ENCODE measurements around a stretch of chr16.

DNA sequence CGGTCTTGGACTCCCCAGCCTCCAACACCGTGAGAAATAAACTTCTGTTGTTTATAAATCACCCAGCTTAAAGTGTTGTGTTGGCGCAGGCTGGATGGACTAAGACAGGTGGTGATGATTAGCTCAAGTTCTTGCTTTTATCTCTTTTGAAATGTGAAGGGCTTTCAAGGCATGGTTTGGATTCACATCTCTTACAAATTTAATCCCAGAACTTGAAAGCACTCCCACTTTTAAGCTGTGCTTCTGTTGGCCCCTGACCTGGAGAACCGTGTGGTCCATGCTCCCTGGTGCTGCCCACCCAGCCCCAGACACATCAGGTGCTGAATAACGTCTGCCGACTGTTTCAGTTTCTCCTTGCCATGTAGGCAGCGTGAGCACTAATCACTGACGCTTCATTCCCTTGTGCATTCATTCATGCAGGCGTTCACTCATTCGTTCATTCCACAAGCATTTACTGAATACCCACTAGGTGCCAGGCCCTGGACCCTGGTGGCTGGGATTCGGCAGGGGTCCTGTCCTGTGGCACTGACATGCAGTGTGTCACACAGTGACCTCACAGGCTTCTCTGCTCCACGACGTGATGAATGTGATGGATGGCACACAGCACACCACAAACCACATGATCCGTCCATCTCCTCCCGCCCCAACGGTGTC is 8.8 kb downstream of the CIBAR2 start:
- PRO-cap = no peak
- RAMPAGE, long total RNA, 2 experiments = no peak in any of the 2 experiments

DNA sequence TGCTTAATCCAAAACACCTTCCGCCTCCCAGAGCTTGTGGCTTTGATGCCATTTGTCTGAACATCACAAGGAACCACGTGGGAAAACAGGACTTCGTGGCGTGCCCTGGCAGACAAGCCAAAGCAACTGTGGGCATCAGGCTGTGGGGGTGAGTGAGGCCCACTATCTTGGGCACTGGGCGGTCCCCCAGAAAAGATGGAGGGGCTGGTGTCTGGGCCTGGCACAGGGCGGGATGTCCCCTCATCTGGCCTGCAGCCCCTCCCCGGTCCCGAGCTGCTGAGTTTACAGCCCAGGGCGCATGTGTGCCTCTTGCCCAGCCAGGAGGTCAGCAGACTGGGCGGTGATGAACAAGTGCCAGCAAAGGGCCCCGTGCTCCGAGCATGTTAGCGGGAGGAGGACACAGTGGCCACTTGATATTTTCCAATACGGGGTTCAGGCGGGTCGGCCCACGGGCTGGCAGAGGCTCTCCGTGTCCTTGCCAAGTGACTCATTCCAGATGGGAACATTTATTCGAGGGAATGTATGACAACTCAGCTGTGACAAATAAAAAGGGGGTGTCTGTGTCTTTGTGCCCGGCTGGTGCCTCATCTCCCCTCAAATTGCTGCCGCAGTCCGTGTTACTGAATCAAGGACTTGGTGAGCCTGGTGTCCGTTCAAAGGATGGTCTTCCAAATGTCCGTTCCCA is 173.7 kb upstream of the CIBAR2 start:
- PRO-cap = no peak
- RAMPAGE, long total RNA, 2 experiments = no peak in any of the 2 experiments

- PRO-cap = no peak
- RAMPAGE, long total RNA, 2 experiments = no peak in any of the 2 experiments
Measured at GRCh38 chr16:85329257-85329855, 217.1 kb upstream of the CIBAR2 start.

- PRO-cap = no peak
- RAMPAGE, long total RNA, 2 experiments = no peak in any of the 2 experiments
Measured at GRCh38 chr16:85339168-85339416, 226.8 kb upstream of the CIBAR2 start.

GRCh38 chr16:85365008-85365795 is 247.9 kb upstream of the GSE1 start:
- PRO-cap = no peak
- RAMPAGE, long total RNA, 2 experiments = no peak in any of the 2 experiments

DNA sequence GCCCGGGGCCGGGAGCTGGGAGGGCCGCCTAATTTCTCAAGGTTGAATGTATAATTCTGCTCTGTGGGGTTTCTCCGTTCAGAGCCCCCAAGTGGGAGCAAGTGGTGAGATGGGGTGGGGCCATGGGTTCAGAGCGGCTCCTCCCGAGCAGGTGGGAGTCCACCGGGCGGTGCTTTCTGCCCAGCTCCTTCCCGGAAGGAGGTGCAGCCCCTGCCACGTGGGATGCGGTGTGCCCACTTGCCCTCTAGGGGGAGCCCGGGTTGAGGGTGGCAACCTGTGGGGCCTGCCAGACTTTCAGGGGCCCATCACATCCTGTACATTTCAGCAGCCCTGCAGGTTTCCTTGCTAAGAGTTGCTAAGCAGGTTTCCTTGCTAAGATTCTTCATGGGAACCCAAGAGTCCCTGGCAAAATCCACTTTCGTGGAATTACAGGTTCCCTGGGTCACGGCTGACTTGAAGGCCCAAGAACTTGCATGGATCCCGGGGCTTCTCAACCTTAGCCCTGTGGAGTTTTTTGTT is 196.8 kb upstream of the GSE1 start:
- PRO-cap = no peak
- RAMPAGE, long total RNA, 2 experiments = no peak in any of the 2 experiments

GRCh38 chr16:85480728-85481131 is 132.4 kb upstream of the GSE1 start:
- PRO-cap = no peak
- RAMPAGE, long total RNA, 2 experiments = no peak in any of the 2 experiments

- PRO-cap = unidirectional peak, plus-strand start at chr16:85515205; unidirectional peak, plus-strand start at chr16:85515245
- RAMPAGE, long total RNA, 2 experiments = no peak in any of the 2 experiments
Measured at GRCh38 chr16:85514976-85515641, 98.0 kb upstream of the GSE1 start.

- PRO-cap = no peak
- RAMPAGE, long total RNA, 2 experiments = no peak in any of the 2 experiments
Measured at GRCh38 chr16:85562029-85563183, 50.7 kb upstream of the GSE1 start.

GRCh38 chr16:85568320-85569214 is 44.6 kb upstream of the GSE1 start:
- PRO-cap = no peak
- RAMPAGE, long total RNA, 2 experiments = no peak in any of the 2 experiments

DNA sequence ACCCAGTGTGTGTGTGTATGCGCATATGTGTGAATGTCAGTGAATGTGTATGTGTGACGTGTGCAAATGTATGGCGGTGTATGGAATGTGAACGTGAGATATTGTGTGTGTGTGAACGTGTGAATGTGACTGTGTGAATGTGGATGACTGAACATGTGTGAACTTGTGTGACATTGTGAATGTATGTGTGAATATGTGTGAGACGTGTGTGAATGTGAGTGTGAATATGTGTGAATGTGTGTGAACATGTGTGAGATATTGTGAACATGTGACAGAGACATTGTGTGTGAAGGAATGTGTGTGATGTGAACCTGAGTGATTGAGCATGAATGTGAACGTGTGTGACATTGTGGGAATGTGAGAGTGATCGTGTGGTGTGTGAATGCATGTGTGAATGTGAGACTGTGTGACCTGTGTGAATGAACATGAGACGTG is 23.5 kb upstream of the GSE1 start:
- PRO-cap = no peak
- RAMPAGE, long total RNA, 2 experiments = no peak in any of the 2 experiments

DNA sequence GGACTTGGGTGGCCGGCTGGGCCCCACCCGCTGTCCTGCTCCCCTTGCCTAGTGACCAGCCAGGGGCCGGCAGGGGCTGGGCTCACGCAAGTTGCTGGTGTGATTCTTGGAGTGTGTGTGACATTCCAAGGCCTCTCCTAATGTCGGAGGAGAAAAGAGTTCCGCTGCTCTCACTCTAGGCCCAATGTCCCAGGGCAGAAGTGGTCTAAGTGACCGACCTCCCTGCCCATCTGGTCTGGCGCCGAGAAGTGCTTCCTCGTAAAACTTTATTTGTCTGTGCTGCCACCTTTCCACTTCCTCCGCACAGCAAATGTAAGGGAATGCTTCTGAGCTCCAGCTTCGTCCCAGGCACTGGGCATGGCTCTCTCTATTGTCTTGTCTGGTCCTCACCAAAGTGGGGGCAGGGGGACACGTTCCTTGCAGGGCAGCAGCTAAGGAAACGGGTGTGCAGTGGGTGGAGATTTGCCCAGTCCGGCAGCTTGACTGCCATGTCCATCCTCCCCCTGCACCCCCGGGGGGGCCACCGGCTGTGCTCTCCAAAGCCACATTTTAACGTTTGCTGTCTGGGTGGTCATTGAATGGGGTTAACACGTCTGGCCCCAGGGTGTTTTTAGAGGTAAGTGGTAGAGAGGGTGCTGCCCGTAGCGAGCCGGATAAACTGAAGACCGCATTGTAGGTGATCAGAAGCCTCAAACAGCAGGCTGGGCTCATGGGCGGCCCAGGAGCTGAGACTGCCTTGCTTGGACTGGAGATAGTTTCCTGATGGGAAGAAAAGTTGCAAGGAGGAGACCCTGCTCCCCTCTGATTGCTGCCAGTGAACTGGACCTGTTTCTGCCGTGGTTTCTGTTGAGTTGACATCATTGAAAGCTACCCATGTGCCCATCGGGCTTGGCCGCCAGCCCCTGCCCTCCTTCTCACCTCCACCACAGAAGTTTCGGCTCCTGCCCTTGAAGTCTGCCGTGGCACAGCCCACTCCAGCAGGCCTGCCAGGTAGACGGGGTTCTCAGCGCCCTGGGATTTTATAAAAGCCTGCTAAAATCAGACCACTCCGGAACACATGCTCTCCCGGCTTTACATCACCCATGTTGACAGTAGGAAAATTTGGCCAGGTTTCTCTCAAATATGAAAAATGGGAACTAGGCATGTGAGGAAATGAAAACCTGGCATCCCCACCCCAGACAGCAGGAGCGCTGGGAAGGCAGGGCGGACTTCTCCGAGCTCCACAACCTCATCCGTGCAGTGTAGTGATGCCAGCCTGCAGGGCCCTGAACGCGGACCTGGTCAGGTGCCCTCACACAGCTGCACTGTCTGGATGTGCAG is 7.5 kb upstream of the GSE1 start:
- PRO-cap = unidirectional peak, plus-strand start at position 1,184 of the sequence
- RAMPAGE, long total RNA, 2 experiments = no peak in any of the 2 experiments

GRCh38 chr16:85606673-85607194 is 6.4 kb upstream of the GSE1 start:
- PRO-cap = no peak
- RAMPAGE, long total RNA, 2 experiments = no peak in any of the 2 experiments

DNA sequence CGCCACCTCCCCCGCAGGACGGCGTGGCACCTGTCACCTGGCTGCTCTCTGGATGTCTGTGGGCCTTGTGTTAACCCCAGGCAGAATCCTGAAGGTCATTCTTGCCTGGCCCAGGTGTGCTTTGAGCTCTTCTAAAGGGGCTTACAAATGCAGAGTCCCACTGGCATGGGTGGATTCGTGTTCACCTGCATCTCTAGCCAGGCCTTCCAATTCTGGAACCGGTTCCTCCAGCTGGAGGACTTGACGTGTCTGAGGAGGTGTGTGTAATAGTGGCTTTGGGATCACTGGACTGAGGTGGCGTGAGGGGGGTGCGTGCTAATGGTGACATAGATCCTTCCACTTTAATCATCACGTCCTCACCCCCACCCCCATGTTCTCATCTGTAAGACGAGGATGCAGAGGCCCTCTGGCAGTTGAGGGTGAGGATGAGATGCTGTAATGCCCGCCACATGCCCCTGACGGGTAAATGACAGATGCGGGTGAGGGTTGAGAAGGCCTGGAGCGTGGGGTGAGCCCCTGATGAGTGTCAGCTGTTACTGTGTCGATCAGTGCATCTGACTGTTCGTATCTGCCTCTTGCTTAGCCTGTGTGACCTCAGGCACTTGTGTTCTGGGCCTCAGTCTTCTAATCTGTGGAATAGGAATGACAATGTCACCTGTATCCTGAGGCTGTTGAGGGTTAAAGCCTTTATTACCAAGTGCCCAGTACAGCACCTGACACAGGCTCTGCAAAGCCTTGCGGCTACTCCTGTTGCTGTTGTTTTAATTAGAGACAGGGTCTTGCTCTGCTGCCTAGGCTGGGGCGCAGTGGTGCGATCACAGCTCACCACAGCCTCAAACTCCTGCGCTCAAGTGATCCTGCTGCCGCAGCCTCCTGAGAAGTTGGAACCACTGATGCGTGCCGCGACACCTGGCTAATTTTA is 5.0 kb downstream of the GSE1 start:
- PRO-cap = no peak
- RAMPAGE, long total RNA, 2 experiments = no peak in any of the 2 experiments

GRCh38 chr16:85637694-85638450 is 24.8 kb downstream of the GSE1 start:
- PRO-cap = unidirectional peak, plus-strand start at chr16:85637983; unidirectional peak, plus-strand start at chr16:85638084
- RAMPAGE, long total RNA, 2 experiments = no peak in any of the 2 experiments

DNA sequence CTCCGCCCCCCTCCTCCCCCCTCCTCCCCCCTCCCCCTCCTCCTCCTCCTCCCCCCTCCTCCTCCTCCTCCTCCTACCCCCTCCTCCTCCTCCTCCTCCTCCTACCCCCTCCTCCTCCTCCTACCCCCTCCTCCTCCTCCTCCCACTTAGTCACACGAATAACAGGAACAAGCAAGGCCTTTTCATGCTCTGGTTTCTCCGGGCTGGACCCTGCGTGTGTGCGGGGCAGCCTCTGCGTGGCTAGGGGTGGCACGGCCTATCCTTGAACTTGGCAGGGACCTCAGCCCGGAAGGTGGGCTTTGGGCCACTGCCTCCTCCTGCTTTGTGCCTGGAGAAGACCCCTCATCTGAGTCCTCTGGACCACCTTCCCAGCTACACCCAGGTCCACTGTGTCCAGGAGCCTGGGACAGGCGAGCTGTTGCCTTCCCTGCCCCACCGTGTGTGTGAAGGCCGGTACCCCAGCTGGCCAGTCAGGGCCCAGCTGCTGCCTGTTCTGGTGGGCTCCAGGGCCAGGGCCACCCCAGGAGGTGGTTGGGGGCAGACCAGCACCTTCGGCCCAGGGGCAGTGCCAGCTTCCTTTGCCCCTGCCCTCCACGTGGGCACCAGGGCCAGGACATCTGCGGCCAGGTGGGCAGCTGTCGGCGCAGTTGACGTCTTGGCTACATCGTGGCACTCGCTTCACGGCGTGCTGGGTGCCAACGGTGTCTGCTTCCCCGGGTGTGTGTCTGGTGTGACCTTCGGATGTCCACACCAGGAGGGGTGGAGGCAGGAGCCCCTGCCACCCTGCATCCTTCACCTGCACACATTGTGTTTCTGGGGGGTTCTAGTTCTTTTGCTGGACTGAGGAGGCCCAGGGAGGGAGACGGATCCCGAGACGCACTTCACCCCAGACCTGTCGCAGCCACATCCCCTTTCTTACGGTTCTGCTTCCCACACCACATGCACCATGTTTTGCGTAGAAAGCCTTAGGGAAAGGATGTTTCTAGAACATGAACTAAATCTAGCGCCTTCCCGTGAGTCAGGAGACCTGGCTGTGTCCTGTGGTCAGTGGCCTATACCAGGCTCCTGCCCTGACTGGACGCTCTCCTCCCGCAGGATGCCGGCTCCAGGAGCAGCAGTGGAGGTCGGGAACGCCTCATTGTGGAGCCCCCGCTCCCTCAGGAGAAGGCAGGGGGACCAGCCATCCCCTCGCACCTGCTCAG is 35.2 kb downstream of the GINS2 start:
- PRO-cap = no peak
- RAMPAGE, long total RNA, 2 experiments = no peak in any of the 2 experiments

DNA sequence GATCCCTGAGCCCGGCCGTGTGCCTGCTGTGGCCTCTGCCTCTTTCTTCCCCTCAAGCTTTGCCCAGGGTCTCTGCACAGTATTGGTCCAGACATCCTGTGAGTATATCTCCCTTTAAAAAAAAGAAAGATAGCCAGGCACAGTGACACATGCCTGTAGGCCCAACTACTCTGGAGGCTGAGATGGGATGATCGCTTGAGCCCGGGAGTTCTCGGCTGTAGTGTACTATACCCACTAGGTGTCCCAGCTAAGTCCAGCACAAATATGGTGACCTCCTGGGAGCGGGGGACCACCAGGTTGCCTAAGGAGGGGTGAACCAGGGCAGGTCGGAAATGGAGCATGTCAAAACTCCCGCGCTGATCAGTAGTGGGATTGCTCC is 29.5 kb downstream of the GINS2 start:
- PRO-cap = no peak
- RAMPAGE, long total RNA, 2 experiments = no peak in any of the 2 experiments

DNA sequence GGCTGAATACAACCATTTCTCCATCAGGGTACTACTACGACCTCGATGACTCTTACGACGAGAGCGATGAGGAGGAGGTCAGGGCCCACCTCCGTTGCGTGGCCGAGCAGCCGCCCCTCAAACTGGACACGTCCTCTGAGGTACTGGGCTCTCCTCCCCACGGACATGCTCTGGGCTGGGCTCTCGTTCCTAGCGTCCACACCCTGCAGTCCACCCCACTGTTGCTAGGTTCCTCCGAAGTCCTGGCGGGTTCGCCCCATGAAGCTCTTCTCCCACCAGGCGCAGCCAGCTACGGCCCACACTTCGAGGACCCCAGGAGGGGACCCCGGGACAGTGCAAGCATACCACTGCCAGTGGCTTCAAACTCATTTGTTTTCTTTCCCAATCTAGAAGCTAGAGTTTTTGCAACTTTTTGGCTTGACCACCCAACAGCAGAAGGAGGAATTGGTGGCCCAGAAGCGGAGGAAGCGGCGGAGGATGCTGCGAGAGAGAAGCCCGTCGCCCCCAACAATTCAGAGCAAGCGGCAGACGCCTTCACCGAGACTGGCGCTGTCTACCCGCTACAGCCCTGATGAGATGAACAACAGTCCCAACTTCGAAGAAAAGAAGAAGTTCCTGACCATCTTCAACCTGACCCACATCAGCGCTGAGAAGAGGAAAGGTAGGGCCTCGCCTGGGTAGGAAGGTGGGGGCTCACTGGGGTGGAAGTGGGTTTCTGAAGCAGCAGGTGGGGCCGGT is 25.6 kb downstream of the GINS2 start:
- PRO-cap = no peak
- RAMPAGE, long total RNA, 2 experiments = no peak in any of the 2 experiments

- PRO-cap = no peak
- RAMPAGE, long total RNA, 2 experiments = no peak in any of the 2 experiments
Measured at GRCh38 chr16:85663694-85664541, 24.8 kb downstream of the GINS2 start.

- PRO-cap = no peak
- RAMPAGE, long total RNA, 2 experiments = no peak in any of the 2 experiments
Measured at GRCh38 chr16:85673075-85673766, 15.5 kb downstream of the GINS2 start.

All from body of pancreas (tissue), 2 donors.